Body of pancreas (tissue), 2 donors: ENCODE measurements around a stretch of chr14.

DNA sequence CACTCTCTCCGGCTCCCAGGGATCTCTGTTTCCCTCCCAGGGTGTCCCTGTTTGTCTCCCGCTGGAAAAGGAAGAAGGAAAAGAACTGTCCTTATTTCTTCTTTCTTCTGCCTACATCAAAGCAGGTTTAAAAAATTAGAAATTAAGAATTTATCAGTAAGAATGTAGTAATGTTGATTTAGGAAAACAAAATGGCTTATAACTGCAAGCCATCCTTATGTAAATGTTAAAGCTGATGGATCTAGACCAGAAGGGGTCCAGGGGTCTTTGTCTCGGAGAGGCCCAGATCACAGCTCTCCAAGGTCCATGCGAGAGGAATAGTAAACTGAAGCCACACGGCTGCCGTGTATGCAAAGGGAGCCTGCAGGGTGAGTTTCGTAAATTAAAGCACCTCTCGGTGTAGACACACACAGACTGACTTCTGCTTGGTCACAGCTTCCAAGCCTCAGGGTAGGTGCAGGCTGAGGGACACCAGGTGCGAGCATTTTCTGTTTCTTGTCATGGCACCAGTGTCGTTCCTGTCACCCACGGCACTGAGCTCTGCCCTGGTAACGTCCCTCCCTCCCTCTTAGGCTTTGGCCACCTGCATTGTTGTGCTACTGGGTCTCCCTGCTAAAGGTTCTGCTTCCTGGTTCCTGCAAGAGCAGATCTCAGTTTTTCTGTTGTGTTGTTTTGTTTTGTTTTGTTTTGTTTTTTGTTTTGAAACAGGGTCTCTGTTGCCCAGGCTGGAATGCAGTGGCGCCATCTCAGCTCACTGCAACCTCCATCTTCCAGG lies 76.3 kb upstream of the DYNC1H1 start:
- PRO-cap, result no peak
- RAMPAGE, long total RNA, 2 experiments, result no peak in any of the 2 experiments

DNA sequence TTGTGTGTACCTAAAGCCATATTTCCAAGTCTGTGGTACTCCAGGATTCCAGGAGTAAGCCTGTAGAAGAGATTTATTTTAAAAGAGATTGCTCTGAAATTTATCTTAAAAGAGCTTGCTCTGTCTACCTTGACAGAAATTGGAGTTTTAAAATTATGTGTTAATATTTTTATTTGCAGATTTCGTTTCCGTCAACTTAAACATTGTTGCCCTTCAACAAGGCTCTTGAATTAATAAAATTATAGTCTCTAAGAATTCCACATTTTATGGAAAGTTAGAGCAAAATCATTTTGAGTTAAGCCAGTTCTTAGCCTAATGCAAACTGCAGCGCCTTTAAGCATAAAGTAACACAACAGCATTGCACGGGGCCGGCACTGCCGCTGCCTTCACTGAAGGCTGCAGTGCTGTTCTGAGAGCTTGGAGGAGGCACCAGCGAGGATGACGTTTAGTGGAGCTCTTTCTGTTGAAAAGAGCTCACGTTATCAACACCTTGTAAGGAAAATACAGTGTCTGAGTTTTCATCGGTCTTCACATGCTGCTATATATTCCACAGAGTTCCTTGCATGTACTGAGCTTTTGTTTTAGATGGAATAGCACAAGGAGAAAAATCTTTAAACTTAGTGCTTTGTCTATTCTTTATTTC lies 38.4 kb upstream of the DYNC1H1 start:
- PRO-cap, result no peak
- RAMPAGE, long total RNA, 2 experiments, result no peak in any of the 2 experiments

DNA sequence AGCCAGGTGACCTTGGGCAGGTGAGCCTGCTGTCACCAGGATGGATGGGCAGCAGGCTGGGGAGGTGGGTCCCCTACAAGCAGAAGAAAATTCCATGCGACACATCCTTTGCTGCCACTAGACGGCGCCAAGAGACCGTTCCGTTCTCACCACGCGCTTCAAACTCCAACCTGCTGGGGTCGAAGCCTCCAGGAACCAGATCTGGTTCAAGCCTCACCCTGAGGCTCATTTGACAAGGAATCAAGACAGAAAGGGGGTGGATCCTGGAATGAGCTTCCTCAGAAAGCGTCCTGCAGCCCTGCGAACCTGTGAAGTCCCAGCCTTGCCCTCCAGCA lies 3.3 kb upstream of the DYNC1H1 start:
- PRO-cap, result no peak
- RAMPAGE, long total RNA, 2 experiments, result no peak in any of the 2 experiments

DNA sequence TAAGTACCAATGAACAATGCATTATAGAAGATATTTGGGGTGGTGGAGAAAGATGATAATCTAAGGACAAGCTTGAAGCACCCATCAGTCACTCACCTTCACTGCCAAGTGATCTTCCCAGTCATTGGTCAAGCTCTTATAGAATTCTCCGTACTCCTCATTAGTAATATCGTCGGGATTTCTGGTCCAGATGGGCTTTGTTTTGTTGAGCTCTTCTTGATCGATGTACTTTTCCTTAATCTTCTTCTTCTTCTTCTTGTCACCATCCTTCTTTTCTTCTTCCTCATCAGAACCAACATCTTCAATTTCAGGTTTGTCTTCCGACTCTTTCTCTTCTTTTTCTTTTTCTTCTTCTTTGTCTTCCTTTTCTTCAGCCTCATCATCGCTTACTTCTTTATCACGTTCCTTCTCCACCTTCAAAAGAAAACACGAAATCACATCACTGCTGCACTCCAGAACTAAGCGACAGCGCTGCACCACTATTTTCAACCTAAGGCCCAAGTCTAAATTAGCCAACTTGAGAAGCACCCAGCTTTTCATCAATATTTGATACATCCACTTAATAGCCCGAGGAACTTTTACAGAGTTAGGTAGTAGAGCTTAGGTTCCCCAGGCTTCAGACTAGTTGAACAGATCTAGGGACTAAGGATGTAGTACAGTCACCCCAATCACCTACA lies 2.1 kb downstream of the HSP90AA1 start:
- PRO-cap, result no peak
- RAMPAGE, long total RNA, 2 experiments, result start-site peak on the minus strand in 2 of 2 experiments, centred at position 397 of the sequence, 238 to 485 reads per replicate

DNA sequence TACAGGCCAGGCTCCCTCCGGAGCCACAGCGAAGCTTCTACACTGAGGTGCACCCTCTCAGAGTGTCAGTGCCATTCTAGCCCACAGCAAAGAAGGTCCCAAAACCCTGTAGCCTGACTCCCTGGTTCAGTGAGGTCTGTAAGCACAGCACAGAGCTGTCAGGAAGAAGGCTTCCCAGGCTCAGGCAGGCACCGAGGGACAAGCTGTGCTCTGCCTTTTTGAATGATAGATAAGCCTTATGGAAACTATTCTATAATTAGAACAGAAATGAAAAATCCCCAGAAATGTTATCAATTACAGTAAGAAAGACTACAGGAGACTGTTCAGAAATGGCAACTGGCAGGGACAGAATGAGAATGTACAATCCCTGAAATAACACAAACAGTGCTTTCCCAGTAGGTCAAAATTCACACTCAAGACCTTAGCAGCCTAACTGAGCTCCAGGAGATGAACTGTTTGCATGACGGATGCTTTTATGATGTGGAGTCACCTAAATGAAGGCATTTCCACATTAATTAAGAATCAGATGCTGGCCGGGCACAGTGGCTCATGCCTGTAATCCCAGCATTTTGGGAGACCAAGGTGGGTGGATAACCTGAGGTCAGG lies 40.0 kb downstream of the MOK start:
- PRO-cap, result no peak
- RAMPAGE, long total RNA, 2 experiments, result no peak in any of the 2 experiments

DNA sequence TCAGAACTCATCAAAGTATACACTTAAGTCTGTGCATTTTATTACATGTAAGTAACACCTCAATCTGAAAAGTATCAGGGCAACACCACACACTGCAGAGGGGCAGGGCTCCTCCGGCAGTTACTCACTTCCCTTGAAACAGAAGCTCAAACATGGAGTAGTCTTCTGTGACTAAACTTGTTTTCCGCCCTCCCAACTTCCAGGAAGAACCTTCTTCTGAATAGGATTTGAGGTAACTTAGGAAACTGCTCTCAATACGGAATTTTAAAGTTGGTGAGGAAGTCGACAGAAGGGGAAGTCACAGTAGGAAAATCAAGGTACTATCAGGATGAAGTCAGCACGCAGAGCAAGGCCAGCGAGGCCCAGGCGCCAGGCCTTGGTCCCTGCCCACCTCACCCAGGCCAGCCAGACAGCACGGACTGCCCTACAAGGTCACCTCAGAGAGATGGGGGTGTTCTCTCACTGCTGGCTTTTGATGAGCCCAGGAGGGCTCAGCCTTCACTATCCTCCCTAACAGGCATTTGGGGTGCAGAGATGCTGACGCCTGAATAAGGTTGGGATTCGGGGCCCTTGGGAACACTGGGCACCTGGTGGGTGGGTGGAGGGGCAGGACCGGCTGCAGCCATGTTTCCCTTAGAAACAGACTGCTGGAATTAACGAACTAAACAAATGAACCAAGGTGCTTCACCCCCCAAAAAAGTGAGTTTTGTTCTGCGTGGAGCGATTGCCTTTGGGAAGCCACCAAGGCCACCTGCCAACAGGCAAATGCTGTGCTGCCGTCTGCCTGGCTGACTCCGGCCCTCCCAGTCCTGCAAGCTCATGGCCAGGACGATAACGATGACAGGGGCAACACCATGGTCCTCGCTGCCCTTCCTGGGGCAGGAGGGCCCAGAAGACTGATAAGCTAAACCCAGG lies 5.7 kb downstream of the ANKRD9 start:
- PRO-cap, result no peak
- RAMPAGE, long total RNA, 2 experiments, result no peak in any of the 2 experiments

GRCh38 chr14:102593686-102594190 lies 1.3 kb downstream of the RCOR1 start:
- PRO-cap, result no peak
- RAMPAGE, long total RNA, 2 experiments, result no peak in any of the 2 experiments

- PRO-cap, result no peak
- RAMPAGE, long total RNA, 2 experiments, result no peak in any of the 2 experiments
These were observed 24.3 kb downstream of the RCOR1 start for GRCh38 chr14:102616765-102617102.

- PRO-cap, result no peak
- RAMPAGE, long total RNA, 2 experiments, result no peak in any of the 2 experiments
These were observed 29.2 kb downstream of the RCOR1 start for GRCh38 chr14:102621567-102622076.

GRCh38 chr14:102714150-102714750 lies 63.0 kb upstream of the TRAF3 start:
- PRO-cap, result no peak
- RAMPAGE, long total RNA, 2 experiments, result no peak in any of the 2 experiments

- PRO-cap, result no peak
- RAMPAGE, long total RNA, 2 experiments, result no peak in any of the 2 experiments
These were observed 7.2 kb upstream of the AMN start for GRCh38 chr14:102915288-102915602.

- PRO-cap, result no peak
- RAMPAGE, long total RNA, 2 experiments, result no peak in any of the 2 experiments
These were observed 1.4 kb downstream of the AMN start for GRCh38 chr14:102923696-102924369.

- PRO-cap, result no peak
- RAMPAGE, long total RNA, 2 experiments, result no peak in any of the 2 experiments
These were observed 47.6 kb downstream of the AMN start for GRCh38 chr14:102970028-102970568.

DNA sequence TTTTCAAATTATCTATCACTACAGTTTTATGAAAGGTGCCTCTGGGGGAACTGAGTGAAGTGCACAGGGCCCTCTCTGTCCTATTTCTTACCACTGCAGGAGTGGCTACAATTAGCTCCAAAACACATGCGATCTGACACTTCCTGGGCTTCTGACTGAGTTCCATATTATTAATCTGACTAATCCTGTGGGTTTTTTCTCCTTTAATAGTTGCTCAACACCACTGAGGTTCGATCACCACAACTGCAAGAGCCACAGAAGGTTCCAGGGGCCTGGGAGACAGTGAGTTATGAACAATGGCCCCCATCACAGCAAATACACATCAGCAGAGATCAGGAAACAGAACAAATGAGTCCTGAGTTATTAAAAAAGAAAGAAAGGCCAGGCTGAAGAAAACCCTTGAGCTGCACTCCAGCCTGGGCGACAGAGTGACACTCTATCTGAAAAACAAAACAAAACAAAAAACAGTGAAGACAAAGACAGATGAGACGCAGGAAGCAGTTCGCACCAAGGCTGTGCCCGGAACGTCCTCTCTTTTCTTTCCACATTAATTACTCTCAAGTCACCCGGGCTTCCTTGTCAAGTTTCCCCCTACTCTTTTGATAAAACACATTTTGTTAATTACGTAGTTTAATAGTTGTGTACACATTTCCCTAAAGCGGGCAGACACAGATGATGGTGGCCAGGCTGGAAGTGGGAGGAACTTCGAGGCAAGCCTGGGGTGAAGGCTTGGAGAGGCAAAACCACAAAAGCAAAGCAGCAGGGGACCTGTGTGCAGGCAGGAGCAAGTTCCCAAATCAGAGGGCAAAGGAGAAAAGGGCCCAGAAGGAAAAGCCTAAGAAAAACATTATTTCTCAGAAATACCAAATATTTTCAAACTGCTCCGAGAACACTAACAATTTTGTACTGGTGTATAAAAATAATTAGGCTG lies 42.7 kb downstream of the CDC42BPB start:
- PRO-cap, result no peak
- RAMPAGE, long total RNA, 2 experiments, result no peak in any of the 2 experiments

GRCh38 chr14:103052292-103052819 lies 5.0 kb downstream of the CDC42BPB start:
- PRO-cap, result no peak
- RAMPAGE, long total RNA, 2 experiments, result no peak in any of the 2 experiments

DNA sequence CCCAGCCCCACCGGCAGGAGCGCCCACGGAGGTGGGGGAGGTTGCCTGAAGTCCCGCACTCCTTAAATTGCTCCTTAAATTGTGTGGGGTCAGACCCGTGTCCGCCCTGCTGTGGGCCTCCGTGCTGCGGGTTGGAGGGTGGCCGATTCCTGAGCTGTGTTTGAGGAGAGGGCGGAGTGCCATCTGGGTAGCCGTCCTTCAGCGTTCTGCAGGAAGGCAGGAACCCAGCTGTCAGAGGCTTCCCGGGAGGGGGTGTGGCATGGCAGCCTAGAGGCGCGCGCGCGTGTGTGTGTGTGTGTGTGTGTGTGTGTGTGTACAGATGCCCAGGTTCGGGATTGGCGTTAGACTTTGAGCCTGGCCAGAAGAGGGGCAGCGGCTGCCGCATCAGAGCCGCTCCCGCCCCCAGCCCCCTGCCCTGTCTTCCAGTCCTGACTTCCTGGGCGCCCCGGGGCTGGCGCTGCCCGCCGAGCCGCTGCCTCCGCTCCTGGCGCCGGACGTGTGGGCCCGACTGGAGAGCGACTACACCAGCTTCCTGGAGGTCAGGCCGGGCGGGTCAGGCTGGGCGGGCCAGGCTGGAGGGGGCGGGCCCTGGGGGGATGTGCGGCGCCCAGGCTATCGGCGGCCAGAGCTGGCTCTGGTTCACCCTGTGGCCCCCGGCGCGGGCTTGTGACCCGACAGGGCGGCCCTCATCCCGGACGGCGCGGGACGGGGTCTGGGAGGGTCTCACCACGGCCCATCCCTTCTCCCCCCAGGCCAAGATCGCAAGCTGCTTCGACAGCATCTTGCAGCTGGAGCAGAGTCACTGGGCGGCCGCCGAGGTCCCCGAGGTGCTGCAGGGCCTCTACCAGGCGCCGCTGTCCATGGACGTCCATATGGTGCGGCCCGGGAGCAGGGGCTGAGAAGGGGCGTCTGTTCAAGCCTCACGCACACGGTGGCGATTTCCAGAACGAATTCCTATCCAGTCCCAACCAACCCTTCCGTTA lies 9.3 kb downstream of the EXOC3L4 start:
- PRO-cap, result unidirectional peak, minus-strand start at position 498 of the sequence
- RAMPAGE, long total RNA, 2 experiments, result no peak in any of the 2 experiments

DNA sequence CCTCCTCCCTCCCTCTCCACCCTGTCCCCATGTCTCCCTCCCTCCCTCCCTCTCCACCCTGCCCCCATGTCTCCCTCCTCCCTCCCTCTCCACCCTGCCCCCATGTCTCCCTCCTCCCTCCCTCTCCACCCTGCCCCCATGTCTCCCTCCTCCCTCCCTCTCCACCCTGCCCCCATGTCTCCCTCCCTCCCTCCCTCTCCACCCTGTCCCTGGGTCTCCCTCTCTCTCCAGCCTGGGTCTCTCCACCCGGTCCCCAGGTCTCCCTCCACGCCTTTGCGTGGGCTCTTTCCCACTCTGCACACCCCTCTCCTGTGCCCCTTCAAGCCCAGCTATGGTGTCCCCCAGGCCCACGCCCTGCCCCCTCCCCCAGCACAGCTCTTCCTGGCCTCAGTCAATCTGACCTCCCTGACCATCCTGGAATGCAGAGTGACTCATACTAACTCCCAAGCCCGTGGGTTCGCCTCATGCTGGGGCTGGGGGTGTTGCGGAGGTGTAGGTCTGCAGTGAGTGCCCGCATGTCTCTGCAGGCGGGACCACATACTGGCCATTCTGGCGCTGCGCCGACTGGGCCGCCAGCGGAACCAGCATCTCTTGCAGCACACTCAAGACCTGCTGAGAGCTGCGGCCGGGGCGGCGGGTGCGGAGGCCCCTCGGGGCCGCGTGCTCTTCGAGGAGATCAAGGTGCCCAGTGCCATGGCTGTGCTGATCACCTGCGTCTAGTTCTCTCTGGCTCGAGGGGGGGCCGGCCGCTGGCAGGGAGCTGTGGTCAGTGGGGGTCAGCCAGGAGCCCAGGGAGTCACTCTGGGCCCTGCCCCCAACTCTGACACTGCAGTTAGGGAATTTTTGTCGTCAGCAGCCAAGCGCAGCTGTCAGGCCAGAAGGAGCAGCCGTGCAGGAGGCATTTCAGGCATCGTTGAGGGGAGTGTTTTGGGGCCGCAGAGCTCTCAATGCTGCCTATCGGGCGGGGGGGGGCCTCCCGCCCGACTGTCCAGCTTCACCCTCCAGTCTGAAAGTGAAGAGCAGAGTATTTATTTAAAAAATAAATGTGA lies 13.4 kb upstream of the TNFAIP2 start:
- PRO-cap, result unidirectional peak, plus-strand start at position 872 of the sequence
- RAMPAGE, long total RNA, 2 experiments, result no peak in any of the 2 experiments

GRCh38 chr14:103126627-103127314 lies 3.5 kb downstream of the TNFAIP2 start:
- PRO-cap, result bidirectional peak, plus-strand start at chr14:103127134, minus-strand start at chr14:103127111
- RAMPAGE, long total RNA, 2 experiments, result no peak in any of the 2 experiments

DNA sequence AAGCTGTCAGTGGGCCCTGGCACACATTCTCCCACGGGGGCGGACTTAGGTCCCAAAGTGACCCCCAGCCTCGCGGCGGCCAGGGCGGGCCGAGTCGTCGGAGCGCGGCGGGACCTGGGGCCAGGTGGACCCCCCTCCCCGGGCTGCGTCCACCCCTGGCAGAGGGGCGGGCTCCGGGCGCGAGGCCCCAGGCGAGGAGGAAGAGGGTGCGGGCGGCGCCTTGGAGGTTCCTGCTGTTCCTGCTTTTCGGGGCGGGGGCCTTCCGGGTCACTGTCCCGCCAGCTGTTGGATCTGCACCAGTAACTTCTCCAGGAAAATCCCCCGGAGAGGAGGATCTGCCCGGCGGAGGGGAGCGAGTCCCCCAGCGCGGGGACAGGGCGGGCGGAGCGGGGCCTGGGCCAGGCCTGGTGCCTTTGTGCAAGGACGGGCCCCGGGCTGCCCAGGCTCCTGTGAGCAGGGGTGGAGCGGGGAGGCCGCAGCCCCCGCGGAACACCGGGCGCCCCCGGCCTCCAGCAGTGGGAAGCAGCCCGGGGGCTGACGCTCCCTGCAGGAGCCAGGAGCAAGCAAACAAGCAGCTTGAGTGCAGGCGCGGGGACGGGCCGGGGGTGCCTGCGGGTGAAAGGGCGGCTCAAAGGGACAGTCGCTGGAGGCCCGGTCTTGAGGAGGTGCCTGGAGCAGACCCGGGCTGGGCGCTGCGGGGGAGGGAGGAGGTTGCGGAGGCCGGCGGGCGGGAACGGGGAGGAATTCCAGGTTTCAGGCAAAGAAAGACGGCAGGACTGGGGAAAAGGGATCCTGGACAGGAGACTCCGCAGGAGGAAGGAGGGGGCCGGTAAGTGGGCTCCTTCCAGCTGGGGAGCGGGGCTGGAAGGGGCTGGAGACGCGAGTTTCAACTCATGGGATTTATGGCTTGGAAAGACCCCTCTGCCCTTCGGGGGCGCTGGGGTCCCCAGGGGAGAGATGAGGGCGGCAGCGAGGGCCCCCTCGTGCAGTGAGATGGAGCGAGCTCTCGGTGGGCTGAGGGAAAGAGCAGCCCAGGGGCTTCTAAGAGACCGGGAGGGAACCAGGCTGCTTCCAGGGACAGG lies 15.5 kb downstream of the TNFAIP2 start:
- PRO-cap, result no peak
- RAMPAGE, long total RNA, 2 experiments, result no peak in any of the 2 experiments

DNA sequence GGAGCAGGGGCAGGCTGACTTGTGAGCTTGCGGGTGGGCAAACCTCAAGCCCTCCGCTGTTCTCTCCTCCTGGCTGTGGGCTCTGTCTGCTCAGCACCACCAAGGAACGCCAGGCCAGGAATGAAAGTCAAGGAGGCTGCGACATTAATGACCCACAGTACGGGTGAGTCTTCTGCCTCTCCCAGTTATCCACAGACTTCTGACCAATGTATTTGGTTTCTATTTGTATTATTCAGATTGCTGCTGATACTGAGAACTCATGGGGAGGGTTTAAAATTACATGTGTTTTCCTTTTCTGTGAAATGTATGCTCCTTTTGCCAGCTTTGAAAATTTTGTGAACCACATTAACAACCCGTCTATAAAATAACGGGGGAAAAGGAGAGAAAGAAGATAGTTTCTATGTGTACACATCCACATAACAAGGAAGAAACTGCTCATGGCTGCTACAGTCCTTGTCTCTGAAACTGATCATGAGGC lies 86.8 kb downstream of the TNFAIP2 start:
- PRO-cap, result no peak
- RAMPAGE, long total RNA, 2 experiments, result no peak in any of the 2 experiments